Measurements from ENCODE around the gene ROBO1.

DNA sequence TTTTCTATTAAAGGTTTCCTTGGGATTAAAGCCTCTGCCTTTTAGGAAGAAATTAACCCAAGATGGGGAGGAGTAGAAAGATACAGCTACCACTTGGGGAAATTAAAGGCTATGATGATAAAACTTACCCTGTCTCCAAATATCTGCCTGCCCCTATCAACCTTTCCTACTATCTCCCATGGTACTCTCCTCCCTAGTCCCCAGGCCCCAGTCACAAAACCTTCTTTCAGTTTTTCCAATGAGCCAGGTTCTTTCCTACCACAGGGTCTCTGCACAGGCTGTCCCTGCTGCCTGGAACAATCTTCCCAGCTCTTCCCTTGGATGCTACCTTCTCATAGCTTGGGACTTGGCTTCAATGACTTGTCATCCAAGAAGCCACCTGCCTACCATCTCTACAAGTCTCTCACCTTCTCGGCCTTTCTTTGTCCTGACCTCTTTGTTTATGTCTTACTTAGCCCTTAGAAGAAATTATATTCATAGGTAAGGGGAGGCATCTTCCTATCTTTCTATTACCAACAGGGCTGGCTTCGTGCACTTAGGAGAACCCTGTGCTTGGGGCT lies 136.5 kb downstream of the PDZRN3 start:
- PRO-cap, result no peak
- RAMPAGE, long total RNA, result no peak

- PRO-cap, result no peak
- RAMPAGE, long total RNA, result no peak
Observed at GRCh38 chr3:73618384-73618987, 6.3 kb downstream of the PDZRN3 start.

DNA sequence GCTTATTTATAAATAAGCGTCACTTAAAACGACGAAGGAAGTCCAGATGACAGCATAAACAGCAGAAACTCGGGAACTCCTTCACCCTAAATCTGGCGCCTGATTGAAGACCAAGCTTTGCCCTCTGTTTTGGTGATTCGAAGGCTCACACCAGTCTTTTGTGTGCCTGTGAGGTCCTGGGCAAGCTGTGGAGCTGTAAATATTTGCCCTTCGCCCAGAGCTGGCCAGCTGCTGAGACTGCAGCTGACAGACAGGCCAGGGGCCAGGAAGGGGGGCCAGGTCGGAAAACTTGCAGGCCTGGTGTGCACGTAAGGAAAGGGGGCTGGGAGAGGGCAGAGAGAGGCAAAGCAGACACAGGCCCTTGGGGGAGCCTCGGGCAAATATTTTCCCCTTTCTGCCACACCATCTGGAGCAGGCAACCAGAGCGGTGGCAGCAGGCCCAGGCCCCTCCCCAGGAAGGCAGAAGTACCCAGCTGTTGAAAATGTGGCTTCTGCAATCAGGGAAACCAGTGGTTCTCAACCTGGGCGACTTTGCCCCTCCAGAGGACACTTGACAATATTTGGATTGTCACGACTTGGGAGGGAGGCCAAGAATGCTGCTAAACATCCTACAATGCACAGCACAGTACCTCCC lies 2.6 kb downstream of the PDZRN3 start:
- PRO-cap, result no peak
- RAMPAGE, long total RNA, result no peak

DNA sequence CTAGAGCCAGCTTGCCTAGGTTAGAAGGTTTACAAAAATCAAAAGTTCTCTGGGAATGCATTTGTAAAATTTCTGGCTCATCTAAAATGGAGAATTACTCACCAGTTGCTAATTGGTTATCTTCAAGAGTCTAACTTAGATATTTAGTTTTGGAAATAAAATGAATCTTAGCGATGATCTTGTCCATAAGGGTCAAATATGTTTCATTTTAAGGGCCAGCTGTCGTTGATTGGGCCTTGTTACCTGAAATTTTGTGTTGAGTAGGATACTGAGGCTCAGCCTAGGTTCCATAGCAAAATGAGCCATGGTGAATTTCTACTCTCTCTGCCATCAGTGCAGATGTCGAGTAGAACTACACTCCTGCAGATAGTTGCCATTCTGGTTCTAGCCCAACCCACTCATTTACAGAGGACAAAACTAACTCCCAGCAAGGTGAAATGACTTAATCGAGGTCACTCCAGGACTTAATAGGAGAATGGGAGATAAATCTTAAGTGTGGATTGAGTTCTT lies 393.8 kb upstream of the PDZRN3 start:
- PRO-cap, result no peak
- RAMPAGE, long total RNA, result no peak

GRCh38 chr3:75342426-75342850 lies 321.7 kb upstream of the FRG2C start:
- PRO-cap, result no peak
- RAMPAGE, long total RNA, result no peak

GRCh38 chr3:75502498-75503112 lies 161.5 kb upstream of the FRG2C start:
- PRO-cap, result no peak
- RAMPAGE, long total RNA, result no peak

GRCh38 chr3:75669279-75669877 lies 5.2 kb downstream of the FRG2C start:
- PRO-cap, result no peak
- RAMPAGE, long total RNA, result no peak

DNA sequence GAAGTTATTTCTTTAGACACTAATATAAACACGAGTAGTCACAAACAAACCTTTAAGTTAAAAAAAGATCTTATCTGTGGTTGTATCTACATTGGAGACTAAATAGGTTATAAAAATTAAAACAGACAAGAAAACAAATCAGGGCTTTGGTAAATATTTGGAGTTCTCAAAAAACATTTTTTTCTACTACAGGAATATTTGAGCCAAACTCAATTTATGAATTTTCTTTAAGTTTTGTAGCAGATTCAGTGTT lies 1056.3 kb downstream of the ROBO2 start:
- PRO-cap, result no peak
- RAMPAGE, long total RNA, result no peak

DNA sequence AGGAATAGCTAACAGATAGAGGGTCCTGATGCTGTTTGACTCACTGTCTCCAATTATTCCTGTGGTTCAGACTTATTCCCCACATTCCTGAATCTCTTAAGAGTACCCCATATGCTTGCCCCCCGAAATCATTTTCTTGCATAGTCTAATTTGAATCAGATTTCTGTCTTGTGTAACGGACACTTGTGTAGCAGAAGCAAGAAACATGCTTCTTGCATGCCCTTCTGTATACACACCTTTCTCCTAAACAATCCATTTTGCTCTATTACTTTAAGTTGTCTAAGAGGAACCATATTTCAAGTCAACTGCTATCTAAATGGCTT lies 1338.7 kb downstream of the ROBO2 start:
- PRO-cap, result no peak
- RAMPAGE, long total RNA, result no peak

DNA sequence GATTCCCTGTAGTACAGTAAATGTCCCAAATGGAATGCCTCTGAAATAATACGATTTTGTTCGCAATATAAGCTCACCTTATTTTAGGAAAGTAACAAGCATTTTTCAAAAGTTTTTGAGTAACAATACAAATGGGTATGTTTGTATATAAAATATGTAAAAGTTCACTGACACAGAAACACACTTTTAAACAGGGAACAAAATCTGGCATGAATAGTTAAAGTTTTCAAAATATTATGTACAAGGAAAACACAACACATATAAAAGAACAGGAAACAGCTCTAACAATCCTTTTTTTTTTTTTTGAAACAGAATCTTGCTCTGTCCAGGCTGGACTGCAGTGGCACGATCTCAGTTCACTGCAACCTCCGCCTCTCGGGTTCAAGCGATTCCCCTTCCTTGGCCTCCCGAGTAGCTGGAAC lies 846.3 kb downstream of the ROBO1 start:
- PRO-cap, result no peak
- RAMPAGE, long total RNA, result no peak

DNA sequence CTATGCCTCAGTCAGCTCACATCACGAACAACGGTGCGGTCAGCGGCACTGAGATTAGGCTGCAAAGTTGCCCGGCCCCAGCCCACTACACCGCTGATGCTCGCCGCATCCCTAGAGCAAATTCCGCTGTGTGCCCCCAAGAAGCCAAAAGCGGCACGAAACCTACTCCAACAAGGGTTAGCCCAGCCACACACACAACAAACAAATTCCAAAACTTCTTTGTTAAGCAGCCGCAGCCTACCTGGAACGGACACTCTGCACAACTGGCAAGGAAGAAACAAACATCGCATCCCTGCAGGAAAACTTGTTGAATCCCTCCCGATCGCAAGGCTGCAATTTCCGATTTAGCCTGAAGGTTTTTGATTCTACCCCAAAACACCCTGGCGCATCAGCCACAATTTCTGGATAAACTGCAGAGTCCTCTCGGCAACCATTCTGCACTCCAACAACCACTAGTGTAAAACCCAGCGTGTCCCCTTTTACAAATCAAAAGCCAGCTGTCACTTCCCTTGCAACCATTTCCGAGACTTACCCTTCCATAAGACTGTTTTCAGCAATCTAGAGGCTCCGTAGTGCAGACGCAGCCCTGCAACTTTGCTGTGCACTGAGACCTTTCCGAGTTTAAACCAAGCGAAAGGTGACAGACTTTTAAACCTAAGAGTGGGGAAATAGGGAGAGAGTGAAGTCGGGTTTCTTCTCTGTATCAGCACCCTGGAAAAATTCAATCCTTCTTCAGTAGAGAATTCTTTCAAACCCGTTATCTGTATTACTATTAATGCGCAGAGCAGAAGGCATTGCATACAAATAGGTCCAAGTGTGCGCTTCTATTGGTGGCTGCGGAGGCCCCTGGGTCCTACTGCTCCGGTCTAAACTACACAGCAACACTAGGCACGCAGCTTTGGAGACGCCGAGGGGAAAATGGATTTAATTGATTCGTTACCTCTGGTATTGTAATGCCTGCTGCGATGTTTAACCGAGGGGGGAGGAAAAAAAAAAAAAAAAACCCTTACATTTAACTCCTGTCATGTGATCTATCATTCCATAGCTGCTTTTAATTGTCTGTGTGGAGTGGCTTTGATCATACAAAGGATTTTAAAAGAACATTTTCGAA lies at the start of gene ROBO1:
TSS of gene ROBO1 (minus strand) at position 779 of the 1,111 bp plus-strand sequence.
- PRO-cap, result no peak
- RAMPAGE, long total RNA, result no peak

GRCh38 chr3:80770102-80770950 lies 991.1 kb downstream of the GBE1 start:
- PRO-cap, result no peak
- RAMPAGE, long total RNA, result no peak

GRCh38 chr3:80993415-80994033 lies 767.9 kb downstream of the GBE1 start:
- PRO-cap, result no peak
- RAMPAGE, long total RNA, result no peak

DNA sequence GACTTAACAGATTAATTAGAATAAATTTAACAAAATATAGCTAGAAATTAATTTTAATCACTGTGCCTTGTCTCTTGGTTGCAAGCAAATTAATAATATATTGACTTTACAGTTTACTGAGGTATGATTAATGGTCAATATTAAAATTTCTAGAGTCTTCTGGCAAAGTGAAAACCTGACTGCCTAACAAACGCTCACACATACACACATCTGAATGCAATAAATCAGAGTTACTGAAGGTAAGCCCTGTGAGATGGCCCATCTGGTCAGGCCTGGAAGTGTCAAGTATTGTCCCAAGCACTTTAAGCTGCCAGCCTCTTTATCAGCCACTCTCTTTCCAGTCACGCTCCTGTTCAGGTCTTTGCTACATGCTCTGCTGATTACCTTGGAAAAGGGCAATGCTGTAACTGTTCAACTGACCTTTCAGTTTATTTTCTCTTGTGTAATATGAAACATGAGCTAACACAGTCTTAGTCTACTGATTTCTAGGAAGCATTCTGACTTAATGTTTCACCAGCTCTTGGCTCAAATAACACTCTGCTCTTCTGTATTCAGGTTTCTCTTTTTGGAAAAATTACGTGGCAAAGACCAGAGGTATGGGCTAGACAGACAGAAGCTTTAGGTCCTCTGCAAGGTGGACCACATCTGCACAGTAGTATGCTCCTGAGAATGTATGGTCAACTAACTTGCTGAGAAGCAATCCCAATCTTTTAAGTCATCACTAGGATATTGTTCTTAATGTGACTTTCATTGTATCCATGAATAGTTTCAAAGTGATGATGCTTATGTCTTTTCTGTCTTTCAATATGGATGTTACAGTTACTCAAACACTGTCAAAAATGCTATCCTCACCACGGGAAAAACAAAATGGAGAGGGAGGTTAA lies 44.5 kb downstream of the GBE1 start:
- PRO-cap, result no peak
- RAMPAGE, long total RNA, result no peak

GRCh38 chr3:81759360-81759838 lies 2.0 kb downstream of the GBE1 start:
- PRO-cap, result no peak
- RAMPAGE, long total RNA, result no peak

- PRO-cap, result no peak
- RAMPAGE, long total RNA, result no peak
Observed at GRCh38 chr3:83687412-83687611, 1271.5 kb upstream of the CADM2 start.

GRCh38 chr3:86936925-86937617 lies 53.9 kb downstream of the VGLL3 start:
- PRO-cap, result no peak
- RAMPAGE, long total RNA, result no peak

GRCh38 chr3:86993742-86994079 lies 2.8 kb upstream of the VGLL3 start:
- PRO-cap, result no peak
- RAMPAGE, long total RNA, result no peak

DNA sequence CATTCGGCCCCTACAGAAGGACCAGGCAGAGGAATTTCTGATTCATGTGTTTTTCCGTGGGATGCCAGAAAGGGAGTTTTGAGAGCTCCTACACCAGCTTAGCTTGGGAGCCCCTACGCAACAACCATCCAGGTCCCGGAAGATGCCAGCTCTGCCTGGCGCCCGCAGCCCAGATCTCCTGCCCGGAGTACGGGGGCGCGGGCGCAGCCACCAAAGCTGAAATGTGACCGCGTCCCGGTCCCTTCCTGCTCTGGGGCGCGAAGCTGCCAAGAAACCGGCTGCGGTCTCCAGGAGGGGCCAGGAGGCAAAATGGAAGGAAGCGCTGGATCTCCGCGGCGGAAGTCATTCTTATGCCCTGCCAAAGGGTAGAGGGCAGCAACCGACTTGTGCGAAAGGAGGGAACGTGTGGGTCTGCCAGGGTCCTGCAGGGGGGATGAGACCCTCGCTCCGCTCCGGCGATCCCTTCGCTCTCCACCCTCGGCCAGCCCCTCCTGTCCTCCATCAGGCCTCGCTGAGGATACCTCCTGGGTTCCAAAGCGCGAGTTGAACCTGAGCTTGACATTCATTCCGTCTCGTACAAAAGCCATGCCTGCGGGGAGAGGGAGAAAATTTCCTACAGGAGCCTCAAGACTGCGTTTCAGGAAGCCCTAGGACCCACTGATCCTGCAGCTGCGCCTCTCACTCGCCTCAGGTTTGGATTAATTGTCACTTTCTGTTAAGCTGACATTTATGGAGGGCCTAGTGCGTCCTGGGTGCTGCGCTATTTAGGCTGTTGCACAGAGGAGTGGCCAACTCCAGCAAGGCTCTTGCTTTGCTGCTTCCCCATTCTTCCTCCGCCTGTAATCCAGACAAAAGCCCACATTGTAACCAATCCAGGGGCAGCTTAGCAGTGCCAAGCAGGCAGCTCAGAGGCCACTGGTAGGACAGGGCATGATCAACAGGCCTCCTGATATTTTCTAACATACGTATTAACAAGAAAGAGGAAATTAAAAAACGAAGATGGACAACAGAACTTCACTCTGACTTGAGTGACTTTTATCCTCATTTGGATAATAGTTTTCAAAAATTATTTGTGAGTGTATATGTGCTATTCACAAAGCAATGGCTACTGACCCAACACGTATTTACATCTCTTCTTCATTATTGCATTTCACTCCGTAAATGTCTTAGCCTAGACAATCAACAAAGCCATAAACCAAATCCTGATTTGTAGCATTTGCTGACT lies 98.4 kb upstream of the VGLL3 start:
- PRO-cap, result no peak
- RAMPAGE, long total RNA, result no peak

DNA sequence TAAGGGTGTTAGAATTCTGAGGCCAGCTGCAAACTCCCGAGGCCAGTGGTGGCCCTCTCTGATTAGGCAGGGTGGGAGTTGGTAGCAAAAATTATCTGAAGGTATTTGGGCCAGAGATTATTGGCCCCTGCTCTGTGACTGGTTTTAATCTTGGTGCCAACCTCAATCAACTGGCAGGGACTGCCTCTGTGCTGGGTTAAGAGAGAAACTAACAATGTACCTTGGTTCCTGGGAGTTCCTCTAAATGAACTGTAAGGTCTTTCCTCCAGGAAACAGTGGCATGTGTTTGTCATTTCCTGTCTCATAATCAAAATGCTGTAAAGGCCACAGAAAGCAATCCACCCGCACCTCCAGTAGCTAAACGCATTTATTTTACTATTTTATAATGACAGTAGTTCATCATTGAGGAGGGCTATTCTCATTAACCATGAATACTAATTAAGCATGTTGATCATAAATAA lies 5.1 kb downstream of the POU1F1 start:
- PRO-cap, result no peak
- RAMPAGE, long total RNA, result no peak